Keratinocyte (primary cell): ENCODE measurements around a stretch of chr9.

DNA sequence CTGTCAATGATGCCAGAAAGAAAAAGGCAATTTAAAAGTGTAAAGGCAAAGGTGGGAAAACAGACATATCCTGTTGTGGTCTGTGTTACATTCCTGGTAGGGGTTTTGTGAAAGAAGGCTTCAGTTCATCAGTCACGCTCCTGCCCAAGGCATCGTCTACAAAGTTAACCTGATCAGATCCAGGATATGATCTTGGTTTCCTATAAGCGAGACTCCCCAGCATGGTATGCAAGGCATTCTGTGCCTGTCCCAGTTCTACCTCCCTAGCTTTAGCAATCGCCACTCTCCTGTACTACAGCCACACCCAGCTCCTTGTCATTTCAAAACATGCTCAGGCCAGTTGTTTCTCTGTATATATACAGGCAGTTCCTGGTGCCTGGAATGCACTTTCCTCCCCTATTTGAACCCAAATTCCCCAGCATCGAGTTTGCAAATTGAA, 58.0 kb upstream of the PTPN3 start:
CAGE:
- cytosol, long polyA minus RNA, result no peak
- cytosol, long polyA plus RNA, result no peak
- long polyA plus RNA, result no peak
- nucleus, long polyA minus RNA, result no peak
- nucleus, long polyA plus RNA, result no peak

GRCh38 chr9:109736691-109737026, 43.3 kb upstream of the PALM2AKAP2 start:
CAGE:
- cytosol, long polyA minus RNA, result no peak
- cytosol, long polyA plus RNA, result no peak
- long polyA plus RNA, result no peak
- nucleus, long polyA minus RNA, result no peak
- nucleus, long polyA plus RNA, result no peak

CAGE:
- cytosol, long polyA minus RNA, result no peak
- cytosol, long polyA plus RNA, result no peak
- long polyA plus RNA, result no peak
- nucleus, long polyA minus RNA, result no peak
- nucleus, long polyA plus RNA, result no peak
Measured at GRCh38 chr9:109770884-109771654, 8.9 kb upstream of the PALM2AKAP2 start.

CAGE:
- cytosol, long polyA minus RNA, result no peak
- cytosol, long polyA plus RNA, result no peak
- long polyA plus RNA, result no peak
- nucleus, long polyA minus RNA, result no peak
- nucleus, long polyA plus RNA, result no peak
Measured at GRCh38 chr9:109791552-109792287, 11.7 kb downstream of the PALM2AKAP2 start.

GRCh38 chr9:109816357-109817127, 36.5 kb downstream of the PALM2AKAP2 start:
CAGE:
- cytosol, long polyA minus RNA, result no peak
- cytosol, long polyA plus RNA, result no peak
- long polyA plus RNA, result no peak
- nucleus, long polyA minus RNA, result no peak
- nucleus, long polyA plus RNA, result no peak

CAGE:
- cytosol, long polyA minus RNA, result no peak
- cytosol, long polyA plus RNA, result no peak
- long polyA plus RNA, result no peak
- nucleus, long polyA minus RNA, result no peak
- nucleus, long polyA plus RNA, result no peak
Measured at GRCh38 chr9:109910527-109910986, 130.6 kb downstream of the PALM2AKAP2 start.

DNA sequence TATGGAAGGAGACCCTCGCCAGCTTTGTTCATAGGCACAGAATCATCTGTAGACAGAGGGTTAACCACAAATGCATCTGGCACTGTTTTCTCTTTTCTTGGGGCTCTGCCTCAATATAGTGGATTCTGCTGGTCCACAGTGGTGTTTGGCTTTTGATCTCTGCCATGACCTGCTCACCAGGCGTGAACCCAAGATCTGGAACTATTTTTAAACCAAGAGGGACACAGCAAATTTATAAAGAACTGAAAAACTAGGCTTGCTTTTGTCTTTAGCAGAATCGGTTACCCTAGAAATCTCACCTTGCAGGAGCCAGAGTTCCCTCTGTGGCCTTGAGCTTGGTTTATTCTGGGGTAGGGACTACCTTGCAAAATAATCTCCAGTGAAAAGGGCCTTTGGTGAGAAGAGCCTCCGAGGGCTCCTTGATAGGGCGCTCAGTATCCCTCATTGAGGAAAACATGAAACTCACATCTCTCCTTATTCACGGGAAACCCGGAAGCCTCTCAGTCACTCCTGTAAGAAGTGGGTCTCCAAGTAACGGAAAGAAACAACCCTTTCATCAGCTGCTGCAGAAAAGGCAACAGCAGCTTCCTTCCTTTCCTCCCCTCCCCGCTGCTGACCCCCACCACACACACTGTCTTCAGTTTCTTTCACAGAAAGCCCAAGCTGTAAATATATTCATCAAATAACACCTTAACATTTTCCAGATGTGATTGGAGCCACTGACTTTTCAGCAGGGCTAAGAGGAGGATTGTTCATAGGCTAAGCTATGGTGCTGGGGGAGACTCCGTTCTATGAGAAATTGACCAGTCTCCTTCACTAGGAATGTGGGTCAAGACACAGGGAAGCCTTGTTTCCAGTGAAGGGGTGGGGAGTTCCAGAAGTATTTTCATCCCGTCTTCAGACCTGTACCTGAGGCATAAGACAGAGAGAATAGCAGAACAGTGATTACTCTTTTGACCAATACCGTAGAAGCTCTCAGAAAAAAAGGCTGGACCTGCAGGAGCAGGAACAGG, 81.5 kb downstream of the C9orf152 start:
CAGE:
- cytosol, long polyA minus RNA, result no peak
- cytosol, long polyA plus RNA, result no peak
- long polyA plus RNA, result no peak
- nucleus, long polyA minus RNA, result no peak
- nucleus, long polyA plus RNA, result no peak

DNA sequence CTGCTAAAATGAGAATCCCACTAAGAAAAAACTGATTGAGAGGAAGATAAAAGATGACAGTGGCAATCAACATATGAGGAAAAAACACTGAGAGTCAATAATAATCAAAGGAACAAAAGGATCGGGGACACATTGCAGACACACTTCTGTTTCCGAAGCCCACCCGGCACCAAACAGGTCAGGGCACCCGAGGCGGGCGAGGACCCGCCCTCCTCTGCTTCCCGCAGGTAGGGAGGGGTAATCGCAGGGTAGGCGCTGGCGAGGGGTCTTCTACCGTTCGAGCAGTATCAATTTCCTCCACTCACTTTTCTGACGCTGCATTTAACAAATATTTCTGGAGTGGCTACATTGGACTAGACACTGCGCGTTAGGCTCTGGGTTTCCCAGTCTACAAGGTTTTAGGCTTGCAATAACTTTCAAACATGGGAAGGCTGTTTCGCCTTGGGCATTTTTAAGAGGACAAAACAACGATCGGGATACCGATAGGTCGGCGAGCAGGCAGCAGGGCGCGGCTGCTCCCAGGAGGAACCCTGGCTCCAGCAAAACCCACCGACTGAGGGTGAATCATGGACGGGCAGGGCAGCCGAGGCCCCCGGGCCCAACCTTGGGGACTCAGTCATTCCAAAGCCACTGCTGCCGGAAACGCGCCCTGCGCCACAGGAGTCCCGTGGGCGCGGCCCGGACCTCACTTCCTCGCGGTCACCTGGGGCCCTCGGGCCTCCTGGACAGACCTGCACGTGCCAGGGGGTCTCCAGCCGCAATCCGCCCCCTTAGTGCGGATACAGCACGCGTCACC, 1.1 kb downstream of the TXN start:
CAGE:
- cytosol, long polyA minus RNA, result no peak
- cytosol, long polyA plus RNA, result no peak
- long polyA plus RNA, result no peak
- nucleus, long polyA minus RNA, result no peak
- nucleus, long polyA plus RNA, result no peak

CAGE:
- cytosol, long polyA minus RNA, result no peak
- cytosol, long polyA plus RNA, result no peak
- long polyA plus RNA, result no peak
- nucleus, long polyA minus RNA, result no peak
- nucleus, long polyA plus RNA, result no peak
Measured at GRCh38 chr9:110303035-110303631, 34.5 kb downstream of the TXNDC8 start.

DNA sequence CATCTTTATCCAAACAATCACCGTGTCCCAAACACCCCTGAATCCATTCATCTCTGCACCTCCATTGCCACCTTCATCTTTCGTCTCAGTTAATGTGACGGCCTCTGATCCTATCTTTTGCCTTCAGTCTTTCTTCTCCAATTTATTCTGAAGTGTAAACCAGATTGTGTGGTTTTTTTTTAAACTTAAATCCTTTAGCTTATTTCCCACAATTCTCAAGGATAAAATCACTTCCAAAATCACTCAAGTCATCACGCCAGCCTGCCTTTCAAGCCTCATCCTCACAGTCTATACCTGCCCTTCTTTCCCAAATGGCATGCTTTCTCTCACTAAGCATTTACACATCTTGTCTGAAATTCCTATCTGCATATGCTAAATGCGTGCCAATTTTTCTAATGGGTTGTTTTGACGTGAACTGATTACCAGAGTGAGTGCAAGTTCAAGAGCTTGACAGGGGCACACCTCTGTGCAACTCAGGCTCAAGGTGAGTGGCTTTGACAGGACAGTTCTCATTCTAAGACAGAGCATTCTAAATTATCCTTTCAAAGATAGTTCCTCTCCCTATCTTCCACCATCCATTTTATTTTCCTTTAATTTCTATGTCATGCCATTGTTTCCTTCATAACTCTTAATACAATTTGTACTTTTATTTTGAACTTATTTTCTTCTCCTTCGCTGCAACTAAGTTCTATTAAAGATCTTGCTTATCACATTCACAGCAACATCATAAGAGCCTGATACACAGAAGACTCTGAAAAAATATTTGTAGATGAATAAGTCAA, 170.2 kb downstream of the LPAR1 start:
CAGE:
- cytosol, long polyA minus RNA, result no peak
- cytosol, long polyA plus RNA, result no peak
- long polyA plus RNA, result no peak
- nucleus, long polyA minus RNA, result no peak
- nucleus, long polyA plus RNA, result no peak

CAGE:
- cytosol, long polyA minus RNA, result no peak
- cytosol, long polyA plus RNA, result no peak
- long polyA plus RNA, result no peak
- nucleus, long polyA minus RNA, result no peak
- nucleus, long polyA plus RNA, result no peak
Measured at GRCh38 chr9:111371466-111371909, 41.5 kb upstream of the OR2K2 start.

GRCh38 chr9:111481351-111481732, 2.8 kb downstream of the ECPAS start:
CAGE:
- cytosol, long polyA minus RNA, result no peak
- cytosol, long polyA plus RNA, result no peak
- long polyA plus RNA, result no peak
- nucleus, long polyA minus RNA, result no peak
- nucleus, long polyA plus RNA, result no peak

CAGE:
- cytosol, long polyA minus RNA, result no peak
- cytosol, long polyA plus RNA, result no peak
- long polyA plus RNA, result no peak
- nucleus, long polyA minus RNA, result no peak
- nucleus, long polyA plus RNA, result no peak
Measured at GRCh38 chr9:111526009-111526224, 938 bp downstream of the ZNF483 start.

DNA sequence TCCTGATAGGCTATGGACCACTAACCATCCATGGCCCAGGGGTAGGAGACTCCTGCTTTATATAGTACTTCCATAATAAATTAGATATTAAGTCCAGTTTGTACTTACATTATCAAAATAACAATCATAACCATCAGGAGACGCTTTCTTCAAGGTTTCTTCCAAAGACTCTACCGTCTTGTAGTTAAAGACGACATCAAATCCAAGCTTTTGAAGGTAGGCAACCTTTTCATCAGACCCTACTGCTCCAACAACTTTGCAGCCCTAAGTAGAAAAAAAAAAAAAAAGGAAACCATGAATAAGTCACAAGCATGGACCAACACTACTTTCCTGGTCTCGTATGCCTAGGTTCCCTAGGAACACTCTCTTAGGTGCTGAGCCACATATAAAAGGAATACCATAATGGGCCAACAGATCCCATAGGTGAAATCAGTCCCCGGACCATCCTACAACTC, 20.7 kb downstream of the PTGR1 start:
CAGE:
- cytosol, long polyA minus RNA, result no peak
- cytosol, long polyA plus RNA, result no peak
- long polyA plus RNA, result no peak
- nucleus, long polyA minus RNA, result no peak
- nucleus, long polyA plus RNA, result no peak

DNA sequence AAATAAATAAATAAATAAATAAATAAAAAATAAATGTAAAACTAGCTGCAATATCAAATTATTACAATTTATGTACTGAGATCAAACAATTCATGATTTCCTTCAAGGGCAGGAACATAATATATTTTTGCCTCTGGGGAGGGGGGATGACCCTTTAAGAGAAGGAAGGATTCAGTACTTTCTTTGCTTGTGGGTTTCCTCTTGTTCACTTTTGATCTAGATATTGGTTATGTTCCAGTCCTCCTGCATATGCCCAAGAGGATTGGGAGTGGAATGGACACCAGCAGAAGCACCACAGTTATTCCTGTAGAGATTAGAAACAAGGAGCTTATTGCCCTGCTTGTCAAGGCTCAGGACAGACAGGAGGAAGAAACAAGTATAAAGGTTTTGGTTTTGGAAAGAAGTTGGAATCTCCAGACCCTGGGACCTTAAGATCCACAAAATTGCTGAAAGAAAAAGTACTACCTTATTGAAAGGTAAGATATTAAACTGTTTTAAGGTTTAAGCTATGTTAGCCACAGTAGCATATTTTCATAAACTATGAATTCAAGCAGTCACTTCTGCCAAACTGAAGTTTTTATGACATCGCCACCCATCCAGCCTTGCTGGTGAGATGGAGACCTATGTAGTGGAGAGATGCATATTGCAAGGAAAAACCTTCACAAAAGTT, 11.6 kb downstream of the DNAJC25 start:
CAGE:
- cytosol, long polyA minus RNA, result no peak
- cytosol, long polyA plus RNA, result no peak
- long polyA plus RNA, result no peak
- nucleus, long polyA minus RNA, result start-site peak on the plus strand centred at position 401 of the sequence, 526 bp wide, 13 reads
- nucleus, long polyA plus RNA, result no peak

GRCh38 chr9:111661730-111662730, 625 bp downstream of the GNG10 start:
CAGE:
- cytosol, long polyA minus RNA, result no peak
- cytosol, long polyA plus RNA, result no peak
- long polyA plus RNA, result no peak
- nucleus, long polyA minus RNA, result no peak
- nucleus, long polyA plus RNA, result no peak

DNA sequence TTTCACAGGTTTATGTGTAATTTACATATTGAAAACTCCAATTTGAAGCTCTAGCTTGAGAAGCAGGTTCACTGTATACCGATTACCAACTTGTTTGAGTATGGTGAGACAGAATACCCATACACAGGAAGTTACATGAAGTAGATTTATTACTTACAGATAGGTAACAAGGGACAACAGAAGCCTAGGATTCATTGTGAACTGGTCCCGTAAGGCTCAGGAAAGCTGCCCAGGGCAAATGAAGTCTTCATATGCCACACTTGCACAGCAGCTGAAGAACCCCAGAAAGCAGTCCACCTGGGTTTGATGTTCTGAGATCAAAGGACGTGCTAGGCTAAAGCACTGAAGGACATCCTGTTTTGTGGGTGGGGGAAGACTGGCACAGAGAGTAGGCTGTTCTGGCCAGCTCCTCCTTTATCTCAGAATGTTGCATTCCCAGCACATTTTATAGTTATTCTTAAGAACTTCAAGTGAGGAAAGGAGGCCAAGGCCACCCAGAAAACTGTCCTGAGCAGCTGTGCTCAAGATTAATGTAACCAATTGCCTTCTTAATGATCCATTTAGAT, 11.0 kb downstream of the SHOC1 start:
CAGE:
- cytosol, long polyA minus RNA, result no peak
- cytosol, long polyA plus RNA, result no peak
- long polyA plus RNA, result no peak
- nucleus, long polyA minus RNA, result no peak
- nucleus, long polyA plus RNA, result no peak

DNA sequence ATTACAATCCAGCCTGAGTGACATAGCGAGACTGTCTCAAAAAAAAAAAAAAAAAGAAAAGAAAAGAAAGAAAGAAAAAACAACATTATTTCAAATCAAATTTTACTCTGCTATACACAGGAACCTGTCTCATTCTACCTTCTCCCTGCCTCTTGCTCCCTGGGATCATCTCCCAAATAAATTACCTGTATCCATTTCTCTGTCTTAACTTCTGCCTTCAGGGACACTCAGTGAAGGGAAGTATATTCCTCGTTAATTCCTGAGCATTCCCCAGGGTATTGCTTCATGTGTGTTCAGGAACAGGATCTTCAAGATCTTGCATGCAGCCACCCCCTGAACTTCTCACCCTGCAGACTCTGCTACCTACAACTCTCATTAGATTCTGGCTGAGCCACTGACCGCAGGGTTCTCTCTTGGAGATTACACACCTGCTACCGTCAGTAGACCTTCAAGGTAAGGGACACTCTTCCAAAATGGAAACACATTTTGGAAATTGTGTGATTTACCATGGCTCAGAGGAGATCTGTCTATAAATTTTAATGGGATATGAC, 39.1 kb upstream of the UGCG start:
CAGE:
- cytosol, long polyA minus RNA, result no peak
- cytosol, long polyA plus RNA, result no peak
- long polyA plus RNA, result no peak
- nucleus, long polyA minus RNA, result no peak
- nucleus, long polyA plus RNA, result no peak

CAGE:
- cytosol, long polyA minus RNA, result no peak
- cytosol, long polyA plus RNA, result no peak
- long polyA plus RNA, result no peak
- nucleus, long polyA minus RNA, result no peak
- nucleus, long polyA plus RNA, result no peak
Measured at GRCh38 chr9:111900419-111900759, 3.8 kb downstream of the UGCG start.

DNA sequence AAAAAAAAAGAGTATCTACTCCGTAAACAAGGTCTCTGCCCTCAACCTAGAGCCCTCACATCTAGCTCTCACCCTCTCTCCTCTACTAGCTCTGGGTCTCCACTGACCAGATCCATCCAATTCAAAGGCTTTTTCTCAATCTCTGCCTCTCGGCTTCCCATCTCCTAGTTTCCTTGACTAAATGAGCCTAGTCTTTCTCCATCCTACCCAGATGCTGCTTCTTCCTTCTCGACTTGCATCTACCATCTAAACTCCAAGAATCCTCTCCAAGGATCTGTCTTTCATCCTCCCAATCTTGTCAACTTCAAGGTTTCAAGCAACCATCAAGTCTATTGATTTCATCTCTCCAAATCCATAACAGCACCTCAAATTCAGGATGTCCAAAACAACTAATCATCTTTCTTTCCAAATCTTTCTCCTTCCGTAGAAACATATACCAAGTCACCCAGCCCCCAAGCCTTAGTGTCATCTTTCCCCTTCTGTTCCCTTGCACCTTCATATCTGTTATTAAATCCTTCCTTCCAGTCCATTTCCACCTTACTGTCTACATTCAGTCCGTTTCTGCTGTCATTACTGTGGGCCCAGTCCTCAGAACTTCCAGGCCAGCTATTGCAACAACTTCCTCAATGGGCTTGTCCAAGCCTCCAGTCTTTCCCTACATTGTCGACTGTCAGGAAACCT, 2.8 kb downstream of the SUSD1 start:
CAGE:
- cytosol, long polyA minus RNA, result no peak
- cytosol, long polyA plus RNA, result no peak
- long polyA plus RNA, result no peak
- nucleus, long polyA minus RNA, result no peak
- nucleus, long polyA plus RNA, result no peak